H1 (cell line): ENCODE data around the genes RGS14 and DOK3.

- RRBS, result no CpG with 5 or more reads among the region's 4 CpGs
CAGE:
- cytosol, long polyA plus RNA, result no peak
- long polyA plus RNA, result no peak
- nucleus, long polyA plus RNA, result start-site peak on the minus strand at chr5:176921623-176921840, 19 reads
Observed at GRCh38 chr5:176921351-176922099, 22.4 kb upstream of the HK3 start.

GRCh38 chr5:177211043-177211564 lies 77.5 kb downstream of the NSD1 start:
- RRBS, result no CpG with 5 or more reads among the region's 14 CpGs
CAGE:
- cytosol, long polyA plus RNA, result no peak
- long polyA plus RNA, result no peak
- nucleus, long polyA plus RNA, result no peak

DNA sequence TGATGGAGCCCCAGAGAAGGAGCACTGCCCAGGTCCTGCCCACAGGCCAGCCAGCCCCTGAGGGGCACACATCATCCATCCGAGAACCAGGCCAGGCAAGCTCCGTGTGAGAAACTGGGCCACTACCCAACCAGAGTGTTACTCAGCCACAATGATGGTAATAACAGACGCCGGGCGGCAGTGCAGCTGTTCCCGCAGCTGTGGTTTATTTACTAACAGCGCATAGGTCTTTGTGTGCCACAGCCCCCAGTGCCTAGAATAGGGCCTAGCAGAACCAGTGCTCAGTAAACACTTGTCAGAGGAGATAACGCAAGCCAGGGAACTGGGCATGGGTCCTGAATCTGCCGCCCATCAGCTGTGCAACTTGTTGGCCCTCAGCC lies 2.3 kb downstream of the MXD3 start:
- RRBS, result no CpG with 5 or more reads among the region's 9 CpGs
CAGE:
- cytosol, long polyA plus RNA, result no peak
- long polyA plus RNA, result no peak
- nucleus, long polyA plus RNA, result no peak

DNA sequence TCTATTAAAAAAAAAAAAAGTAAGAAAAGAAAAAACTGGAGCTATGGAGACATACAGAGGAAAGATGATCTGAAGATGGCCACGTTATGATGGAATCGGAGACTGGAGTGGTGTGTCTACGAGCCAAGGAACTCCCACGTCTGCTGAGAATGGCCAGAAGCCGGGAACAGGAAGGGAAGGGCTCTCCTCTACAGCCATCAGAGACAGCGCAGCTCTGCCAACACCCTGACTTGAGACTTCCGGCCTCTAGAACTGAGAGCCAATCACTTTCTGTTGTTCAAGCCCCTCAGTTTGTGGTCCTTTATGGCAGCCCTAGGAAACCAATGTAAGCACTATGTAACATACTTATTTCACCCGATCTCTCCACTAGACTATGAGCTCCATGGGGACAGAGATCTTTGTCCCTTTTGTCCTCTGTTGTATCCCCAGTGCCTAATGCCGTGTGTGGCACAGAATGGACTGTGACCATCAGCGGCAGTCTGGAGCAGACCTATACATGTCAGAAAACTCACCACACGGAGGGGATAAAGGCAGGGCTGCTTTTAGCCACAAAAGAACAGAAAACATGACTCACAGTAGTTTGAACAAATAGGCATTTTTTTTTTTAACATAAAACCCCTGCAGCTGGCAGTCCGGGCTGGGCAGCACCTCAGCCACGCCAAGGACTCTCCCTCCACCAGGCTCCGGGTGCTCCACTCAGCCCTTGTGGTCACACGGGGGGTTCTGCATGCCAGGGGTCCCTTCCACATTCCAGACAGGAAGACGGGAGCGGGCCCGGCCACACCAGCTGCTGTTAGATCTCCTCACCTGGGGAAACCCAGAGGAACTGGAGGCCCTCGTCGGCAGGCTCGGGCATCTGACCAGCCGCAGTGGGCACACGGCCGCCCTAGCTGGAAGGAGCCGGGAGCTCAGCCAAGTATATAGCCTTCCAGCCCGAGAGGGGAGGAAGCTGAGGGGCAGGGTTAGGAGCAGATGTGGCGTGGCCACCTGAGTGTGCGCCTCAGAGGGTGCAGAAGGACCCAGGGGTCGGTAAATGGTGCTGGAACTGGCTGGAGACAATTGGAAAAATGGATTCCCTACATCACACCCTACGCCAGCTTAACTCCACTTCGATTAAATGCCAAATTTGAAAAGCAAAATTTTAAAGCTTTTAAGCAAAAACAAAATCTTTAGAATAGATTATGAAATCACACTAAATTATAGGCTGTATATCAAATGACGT lies 16.2 kb upstream of the MXD3 start:
- RRBS, result 88% methylated on average over 13 of the region's 32 CpGs
CAGE:
- cytosol, long polyA plus RNA, result no peak
- long polyA plus RNA, result no peak
- nucleus, long polyA plus RNA, result no peak

GRCh38 chr5:177331244-177332447 lies 19.8 kb downstream of the LMAN2 start:
- RRBS, result 77% methylated on average over 3 of the region's 47 CpGs
CAGE:
- cytosol, long polyA plus RNA, result no peak
- long polyA plus RNA, result no peak
- nucleus, long polyA plus RNA, result no peak

GRCh38 chr5:177357406-177358351 lies at the start of gene RGS14:
RGS14 (plus strand) TSS chr5:177357924.
- RRBS, result 91% methylated on average over 3 of the region's 38 CpGs
CAGE:
- cytosol, long polyA plus RNA, result no peak
- long polyA plus RNA, result no peak
- nucleus, long polyA plus RNA, result no peak

DNA sequence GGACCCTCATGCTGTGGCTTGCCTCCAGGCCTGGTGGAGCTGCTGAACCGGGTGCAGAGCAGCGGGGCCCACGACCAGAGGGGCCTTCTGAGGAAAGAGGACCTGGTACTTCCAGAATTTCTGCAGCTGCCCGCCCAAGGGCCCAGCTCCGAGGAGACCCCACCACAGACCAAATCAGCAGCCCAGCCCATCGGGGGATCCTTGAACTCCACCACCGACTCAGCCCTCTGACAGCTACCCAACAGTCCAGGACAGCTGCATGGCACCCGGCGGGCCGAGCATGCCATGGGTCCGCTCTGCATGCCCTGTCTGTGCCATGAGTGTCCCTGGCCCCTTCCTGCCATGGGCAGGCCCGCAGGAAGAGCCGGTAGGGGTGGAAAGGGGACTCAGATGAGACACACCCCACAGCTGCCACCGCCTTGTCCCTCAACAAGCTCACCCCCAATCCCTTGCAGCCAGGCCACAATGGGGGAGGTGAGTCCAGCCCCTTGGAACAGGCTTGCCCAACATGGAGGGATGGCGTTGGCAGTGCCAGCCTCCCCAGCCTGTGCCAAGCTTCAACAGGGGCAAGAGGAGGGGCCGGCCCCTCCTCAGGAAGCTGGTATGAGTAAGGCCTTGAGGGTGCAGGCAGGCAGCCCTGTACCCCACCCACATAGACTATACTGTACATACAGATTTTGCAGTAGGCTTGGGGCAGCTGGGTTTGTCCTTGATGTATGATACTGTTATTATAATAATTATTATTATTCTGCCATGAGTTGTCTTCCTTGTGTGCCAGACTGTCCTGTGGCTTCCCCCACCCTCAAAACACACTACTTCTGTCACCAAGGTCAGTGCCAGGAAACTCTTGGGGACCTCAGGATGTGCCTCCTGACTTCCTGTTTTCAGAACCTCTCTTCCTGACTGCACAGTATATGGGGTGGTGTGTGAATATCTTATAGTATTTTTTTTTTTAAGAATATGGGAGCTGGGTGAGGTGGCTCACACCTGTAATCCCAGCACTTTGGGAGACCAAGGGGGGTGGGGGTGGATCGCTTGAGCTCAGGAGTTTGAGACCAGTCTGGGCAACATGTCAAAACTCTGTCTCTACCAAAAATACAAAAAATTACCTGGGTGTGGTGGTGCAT lies 12.0 kb upstream of the SLC34A1 start:
- RRBS, result 96% methylated on average over 6 of the region's 17 CpGs
CAGE:
- cytosol, long polyA plus RNA, result no peak
- long polyA plus RNA, result no peak
- nucleus, long polyA plus RNA, result no peak

GRCh38 chr5:177409169-177409381 lies 289 bp downstream of the F12 start:
- RRBS, result no CpG with 5 or more reads among the region's 2 CpGs
CAGE:
- cytosol, long polyA plus RNA, result no peak
- long polyA plus RNA, result no peak
- nucleus, long polyA plus RNA, result no peak

- RRBS, result no CpG with 5 or more reads among the region's 15 CpGs
CAGE:
- cytosol, long polyA plus RNA, result no peak
- long polyA plus RNA, result no peak
- nucleus, long polyA plus RNA, result no peak
Observed at GRCh38 chr5:177452996-177453806, 6.6 kb downstream of the PRR7 start.

DNA sequence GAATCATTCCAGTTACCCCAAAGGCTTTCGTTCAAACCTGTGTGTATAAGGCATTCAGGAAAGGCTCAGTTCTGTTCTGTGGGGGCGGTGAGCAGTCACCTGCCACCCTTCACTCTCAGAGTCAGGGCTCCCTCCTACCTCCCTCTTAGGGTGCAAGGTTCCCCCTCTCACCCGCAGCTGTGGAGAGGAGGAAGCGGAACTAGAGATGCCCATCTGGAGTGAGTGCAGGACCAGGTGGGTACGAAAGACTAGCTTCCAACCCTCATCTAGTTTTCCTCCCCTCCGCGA lies 7.1 kb downstream of the PRR7 start:
- RRBS, result no CpG with 5 or more reads among the region's 7 CpGs
CAGE:
- cytosol, long polyA plus RNA, result no peak
- long polyA plus RNA, result no peak
- nucleus, long polyA plus RNA, result no peak

GRCh38 chr5:177471549-177472226 lies 1.7 kb downstream of the DBN1 start:
- RRBS, result 43% methylated on average over 3 of the region's 12 CpGs
CAGE:
- cytosol, long polyA plus RNA, result no peak
- long polyA plus RNA, result no peak
- nucleus, long polyA plus RNA, result no peak

DNA sequence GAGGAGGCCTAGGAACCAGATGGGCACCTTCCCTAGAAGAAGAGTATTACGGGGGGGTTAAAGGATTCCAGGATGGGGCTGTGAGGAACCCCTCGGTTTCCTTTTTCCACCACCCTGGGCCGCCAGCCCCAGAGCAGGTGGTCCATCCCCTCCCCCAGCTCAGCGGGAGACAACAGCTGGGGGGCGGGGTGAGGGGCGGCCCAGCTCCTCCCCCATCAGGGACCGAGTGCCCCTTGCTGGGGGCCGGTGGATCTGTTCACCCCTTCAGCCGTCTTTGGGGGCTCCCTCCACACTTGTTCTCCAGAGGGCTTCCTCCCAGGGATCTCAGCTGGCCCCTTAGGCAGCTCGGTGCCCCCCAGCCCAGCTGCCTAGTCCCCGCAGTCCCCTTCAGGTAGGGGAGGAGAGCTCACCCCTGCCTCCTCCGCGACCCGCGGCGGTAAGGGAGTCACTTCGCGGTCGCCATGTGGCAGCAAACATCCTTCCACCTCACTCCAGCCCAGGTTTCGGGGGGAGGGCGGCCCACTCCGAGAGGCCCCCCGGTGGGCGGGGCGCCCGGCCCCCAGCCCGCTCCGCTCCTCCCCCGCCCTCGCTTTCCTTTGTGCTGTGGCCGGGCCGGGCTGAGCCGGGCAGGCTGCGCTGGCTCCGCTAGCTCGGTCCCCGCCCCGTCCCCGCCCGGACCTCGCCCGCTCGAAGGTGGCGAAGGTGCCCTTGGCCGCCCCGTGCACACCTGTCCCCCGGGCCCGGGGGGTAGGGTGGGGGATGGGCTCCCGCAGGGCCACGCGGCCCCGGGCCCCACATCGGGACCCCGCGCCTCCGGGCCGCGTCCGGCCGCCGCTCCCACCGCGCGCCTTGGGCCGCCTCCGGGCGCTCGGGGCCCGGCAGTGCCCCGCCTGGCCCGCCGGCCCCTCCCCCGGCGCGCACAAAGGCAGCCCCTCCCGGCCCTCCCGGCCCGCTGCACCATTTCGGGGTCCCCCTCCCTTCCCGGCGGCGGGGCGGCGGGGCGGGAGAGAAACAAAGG lies 759 bp downstream of the DBN1 start:
- RRBS, result 1% methylated on average over 40 of the region's 85 CpGs
CAGE:
- cytosol, long polyA plus RNA, result no peak
- long polyA plus RNA, result no peak
- nucleus, long polyA plus RNA, result no peak

- RRBS, result no CpG with 5 or more reads among the region's 3 CpGs
CAGE:
- cytosol, long polyA plus RNA, result no peak
- long polyA plus RNA, result no peak
- nucleus, long polyA plus RNA, result no peak
Observed at GRCh38 chr5:177475455-177475862, 2.0 kb upstream of the DBN1 start.

DNA sequence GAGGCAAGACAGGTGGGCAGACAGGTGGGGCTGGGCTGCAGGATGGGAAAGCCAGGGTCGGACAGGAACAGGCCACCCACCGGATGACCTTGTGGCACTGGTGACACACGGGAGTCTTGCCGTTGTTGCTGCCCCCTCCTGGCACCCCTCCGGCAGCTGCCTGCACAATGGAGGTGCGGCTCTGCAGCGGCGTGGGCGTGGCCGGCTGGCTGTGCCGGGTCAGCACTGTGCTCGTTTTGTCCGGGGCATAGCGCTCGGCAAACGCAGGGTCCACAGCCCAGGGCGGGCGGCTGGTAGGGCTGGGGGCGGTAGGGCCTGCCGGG lies 8.1 kb downstream of the PDLIM7 start:
- RRBS, result 88% methylated on average over 16 of the region's 20 CpGs
CAGE:
- cytosol, long polyA plus RNA, result no peak
- long polyA plus RNA, result no peak
- nucleus, long polyA plus RNA, result no peak

GRCh38 chr5:177494180-177495321 lies 2.9 kb downstream of the PDLIM7 start:
- RRBS, result no CpG with 5 or more reads among the region's 13 CpGs
CAGE:
- cytosol, long polyA plus RNA, result no peak
- long polyA plus RNA, result no peak
- nucleus, long polyA plus RNA, result no peak

- RRBS, result no CpG with 5 or more reads among the region's 8 CpGs
CAGE:
- cytosol, long polyA plus RNA, result no peak
- long polyA plus RNA, result no peak
- nucleus, long polyA plus RNA, result no peak
Observed at GRCh38 chr5:177502087-177502784, 4.8 kb upstream of the PDLIM7 start.

GRCh38 chr5:177509381-177510261 lies at the start of gene DOK3:
DOK3 (minus strand) TSS chr5:177509826.
- RRBS, result no CpG with 5 or more reads among the region's 25 CpGs
CAGE:
- cytosol, long polyA plus RNA, result no peak
- long polyA plus RNA, result no peak
- nucleus, long polyA plus RNA, result no peak

- RRBS, result 2% methylated on average over 10 of the region's 49 CpGs
CAGE:
- cytosol, long polyA plus RNA, result no peak
- long polyA plus RNA, result no peak
- nucleus, long polyA plus RNA, result no peak
Observed at GRCh38 chr5:177600254-177601300, 645 bp downstream of the B4GALT7 start.

GRCh38 chr5:178046640-178047183 lies 50.7 kb upstream of the PROP1 start:
- RRBS, result no CpG with 5 or more reads among the region's 6 CpGs
CAGE:
- cytosol, long polyA plus RNA, result no peak
- long polyA plus RNA, result no peak
- nucleus, long polyA plus RNA, result no peak

GRCh38 chr5:178077922-178078852 lies 35.1 kb upstream of the N4BP3 start:
- RRBS, result no CpG with 5 or more reads among the region's 20 CpGs
CAGE:
- cytosol, long polyA plus RNA, result no peak
- long polyA plus RNA, result no peak
- nucleus, long polyA plus RNA, result no peak